Subcutaneous preadipocyte (primary cell): ENCODE data around the genes CERS4, ANGPTL4 and OR7G2.

GRCh38 chr19:7942667-7943176, 744 bp downstream of the TIMM44 start:
- CAGE, long polyA plus RNA: no peak

DNA sequence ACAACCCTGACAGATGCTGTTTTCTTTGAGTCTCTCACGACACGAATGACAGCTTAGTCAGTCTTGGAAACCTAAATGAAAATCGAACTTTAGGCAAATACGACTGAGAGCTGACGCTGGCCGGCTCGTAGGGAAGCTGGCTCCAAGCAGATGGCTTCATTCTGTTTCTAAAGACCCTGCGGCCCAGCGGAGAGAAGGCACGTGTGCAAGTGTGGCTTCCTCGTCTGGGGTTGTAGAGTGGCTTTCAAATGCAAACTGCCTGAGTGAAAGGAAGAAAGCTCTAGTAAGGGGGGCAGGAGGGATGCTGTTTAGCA, 26.1 kb upstream of the TIMM44 start:
- CAGE, long polyA plus RNA: no peak

DNA sequence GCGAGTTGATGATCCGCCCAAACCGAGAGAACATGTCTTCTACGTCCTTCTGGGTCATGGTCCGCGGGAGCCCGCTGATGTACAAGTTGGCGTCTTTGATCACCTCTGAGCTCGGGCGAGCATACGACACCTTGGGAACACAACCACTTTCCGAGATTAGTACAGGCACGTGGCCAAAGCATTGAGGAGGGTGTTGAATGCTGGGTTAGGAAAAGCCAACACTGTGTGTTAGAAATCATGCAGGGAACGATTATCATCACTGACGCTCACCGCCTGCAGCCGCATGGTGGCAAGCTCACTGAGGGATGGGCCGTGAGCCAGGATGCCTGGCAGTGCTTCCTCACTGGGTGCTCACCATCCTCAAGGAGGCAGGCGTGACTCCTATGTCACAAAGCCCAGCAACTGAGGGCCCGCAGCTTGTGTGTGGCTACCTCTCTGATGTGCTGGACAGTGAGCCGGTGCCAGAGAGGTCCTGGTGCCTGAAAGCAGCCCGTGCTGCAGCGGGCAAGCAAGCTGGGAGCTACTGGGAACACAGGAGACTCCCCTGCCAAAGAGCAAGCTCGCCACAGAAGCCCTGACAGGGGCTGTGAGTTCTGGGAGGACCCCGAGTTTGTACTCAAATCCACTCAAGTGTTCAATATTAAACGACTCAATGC, 30.4 kb upstream of the TIMM44 start:
- CAGE, long polyA plus RNA: no peak

GRCh38 chr19:8209253-8210476, at the start of gene CERS4:
Gene CERS4, plus strand, starts transcription at chr19:8209370.
- CAGE, long polyA plus RNA: no peak

- CAGE, long polyA plus RNA: no peak
Observed at GRCh38 chr19:8240324-8241375, 31.5 kb downstream of the CERS4 start.

GRCh38 chr19:8322424-8322549, 991 bp downstream of the RPS28 start:
- CAGE, long polyA plus RNA: no peak

- CAGE, long polyA plus RNA: no peak
Observed at GRCh38 chr19:8342044-8343066, 707 bp downstream of the KANK3 start.

GRCh38 chr19:8364067-8364874, at the start of gene ANGPTL4:
Gene ANGPTL4, plus strand, starts transcription at chr19:8364155.
- CAGE, long polyA plus RNA: no peak

DNA sequence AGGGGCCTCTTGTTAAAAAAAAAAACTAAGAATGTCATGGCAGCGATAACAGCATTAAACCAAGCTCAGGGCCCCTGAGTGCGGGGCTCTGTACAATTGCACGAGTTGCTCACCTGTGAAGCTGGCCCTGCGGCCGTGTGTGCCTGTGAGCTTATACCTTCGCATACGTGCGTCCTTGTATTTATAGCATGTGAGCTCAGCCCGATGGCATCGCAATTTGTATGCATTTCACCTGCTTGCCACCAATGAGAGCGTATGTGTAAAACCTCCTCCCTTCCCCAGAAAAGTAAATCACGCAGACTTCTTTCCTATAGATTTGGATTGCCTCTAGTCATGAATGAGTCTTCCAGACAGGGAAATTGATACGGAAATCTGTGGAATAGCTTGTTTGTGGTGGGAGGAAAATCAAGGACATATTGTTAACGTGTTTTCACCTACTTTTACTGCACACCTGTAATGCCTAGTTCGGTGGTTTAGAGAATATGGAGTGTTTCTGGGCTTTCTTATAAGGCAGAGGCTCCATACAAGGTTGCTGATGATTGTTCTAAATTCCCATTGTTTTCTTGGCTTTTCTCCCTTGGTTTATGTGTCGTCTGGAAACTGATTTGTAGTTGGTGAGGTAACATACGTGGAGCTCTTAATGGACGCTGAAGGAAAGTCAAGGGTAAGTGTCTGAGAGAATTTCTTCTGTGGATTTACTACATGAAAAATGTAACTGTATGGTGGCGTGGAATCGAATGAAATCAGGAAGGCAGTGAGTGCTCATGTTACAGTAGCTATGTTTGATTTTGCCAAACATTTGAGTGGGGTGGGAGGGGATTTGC, 17.4 kb downstream of the HNRNPM start:
- CAGE, long polyA plus RNA: no peak

- CAGE, long polyA plus RNA: no peak
Observed at GRCh38 chr19:8501939-8502385, 478 bp downstream of the PRAM1 start.

GRCh38 chr19:9107231-9107823, at the start of gene OR7G2:
Gene OR7G2, minus strand, starts transcription at chr19:9107475.
- CAGE, long polyA plus RNA: no peak

GRCh38 chr19:9418511-9419081, 16.8 kb downstream of the ZNF266 start:
- CAGE, long polyA plus RNA: no peak

GRCh38 chr19:9630954-9631318, 9.9 kb upstream of the ZNF561 start:
- CAGE, long polyA plus RNA: no peak

- CAGE, long polyA plus RNA: no peak
Observed at GRCh38 chr19:9657840-9658360, 17.0 kb downstream of the ZNF562 start.

DNA sequence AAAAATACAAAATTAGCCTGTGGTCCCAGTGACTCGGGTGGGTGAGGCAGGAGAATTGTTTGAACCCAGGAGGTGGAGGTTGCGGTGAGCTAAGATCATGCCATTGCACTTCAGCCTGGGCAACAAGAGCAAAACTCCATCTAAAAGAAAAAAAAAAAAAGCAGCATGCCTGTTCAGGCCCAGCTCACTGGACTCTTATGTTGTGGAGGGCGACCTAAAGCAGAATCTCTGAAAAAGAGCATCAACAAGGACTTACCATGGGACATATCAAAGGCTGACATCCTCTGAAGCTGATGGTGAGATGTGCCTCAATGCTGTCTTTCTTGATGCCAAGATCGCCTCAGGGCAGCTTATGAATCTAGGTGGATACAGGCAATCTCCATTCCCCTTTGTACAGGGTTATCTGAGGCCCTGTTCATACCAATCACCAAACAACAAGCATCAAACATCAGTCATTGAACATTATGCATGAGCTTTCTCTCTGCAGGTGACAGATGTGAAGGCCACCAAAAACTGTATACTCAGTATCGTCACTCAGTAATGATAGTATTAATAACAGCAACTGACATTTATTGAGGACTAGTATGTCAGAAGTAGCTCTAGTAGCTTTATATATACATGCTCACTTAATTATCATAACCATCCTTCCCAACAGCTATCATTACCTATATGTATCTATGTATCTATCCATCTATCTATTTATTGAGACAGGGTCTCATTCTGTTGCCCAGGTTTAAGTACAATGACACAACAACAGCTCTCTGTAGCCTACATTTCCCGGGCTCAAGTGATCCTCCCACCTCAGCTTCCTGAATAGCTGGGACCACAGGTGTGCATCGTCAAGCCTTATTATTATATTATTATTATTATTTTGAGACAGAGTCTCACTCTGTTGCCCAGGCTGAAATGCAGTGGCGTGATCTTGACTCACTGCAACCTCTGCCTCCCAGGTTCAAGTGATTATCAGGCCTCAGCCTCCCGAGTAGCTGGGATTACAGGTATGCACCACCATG, 14.1 kb downstream of the ZNF562 start:
- CAGE, long polyA plus RNA: no peak

GRCh38 chr19:9675284-9675800, 442 bp upstream of the ZNF562 start:
- CAGE, long polyA plus RNA: no peak

GRCh38 chr19:9866276-9866576, 31.1 kb downstream of the PIN1 start:
- CAGE, long polyA plus RNA: no peak

- CAGE, long polyA plus RNA: no peak
Observed at GRCh38 chr19:9945262-9946014, 9.1 kb upstream of the OLFM2 start.

- CAGE, long polyA plus RNA: no peak
Observed at GRCh38 chr19:10037136-10037745, 24.0 kb downstream of the RDH8 start.

- CAGE, long polyA plus RNA: no peak
Observed at GRCh38 chr19:10219692-10220394, 11.3 kb downstream of the S1PR2 start.